ENCODE results near the gene TCTN3.

DNA sequence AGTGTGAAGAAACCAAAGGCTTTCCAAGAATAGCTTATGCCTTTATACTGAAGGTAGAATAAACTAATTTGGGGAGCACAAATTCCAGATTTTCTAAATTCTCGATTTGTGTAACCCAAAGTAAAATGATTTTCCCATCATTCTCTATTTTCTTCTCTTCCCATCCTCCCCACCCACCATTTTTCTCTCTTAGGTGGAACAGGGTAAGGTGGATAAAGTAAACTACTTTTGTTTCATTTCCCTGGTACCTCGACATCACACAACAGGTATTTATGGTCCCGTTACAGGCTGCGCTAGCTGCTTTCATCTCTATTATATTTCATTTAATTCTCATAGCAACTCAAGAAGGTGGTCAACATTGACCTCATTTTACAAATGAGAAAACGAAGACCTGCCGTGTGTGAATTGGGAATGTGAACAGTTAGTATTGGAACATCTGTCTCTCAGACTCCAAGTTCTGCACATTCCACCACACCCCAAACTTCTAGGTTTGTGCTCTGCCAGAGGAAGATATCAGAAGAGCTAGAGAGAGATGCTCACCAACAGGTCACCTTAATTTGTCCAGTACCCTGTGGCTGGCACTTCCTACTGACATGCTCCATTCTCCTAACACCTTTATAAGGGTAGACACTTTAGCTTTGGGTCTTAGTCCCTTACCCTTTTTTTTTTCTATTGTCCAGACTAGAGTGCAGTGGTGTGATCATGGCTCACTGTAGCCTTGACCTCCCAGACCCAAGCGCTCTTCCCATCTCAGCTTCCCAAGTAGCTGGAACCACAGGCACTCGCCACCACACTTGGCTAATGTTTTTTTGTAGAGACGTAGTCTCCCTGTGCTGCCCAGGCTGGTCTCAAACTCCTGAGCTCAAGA lies 38.0 kb upstream of the PDLIM1 start:
- PRO-cap, result no peak
- RRBS, result no CpG with 5 or more reads among the region's 9 CpGs

GRCh38 chr10:95362528-95363248 lies 71.9 kb upstream of the PDLIM1 start:
- PRO-cap, result no peak
- RRBS, result no CpG with 5 or more reads among the region's 6 CpGs

DNA sequence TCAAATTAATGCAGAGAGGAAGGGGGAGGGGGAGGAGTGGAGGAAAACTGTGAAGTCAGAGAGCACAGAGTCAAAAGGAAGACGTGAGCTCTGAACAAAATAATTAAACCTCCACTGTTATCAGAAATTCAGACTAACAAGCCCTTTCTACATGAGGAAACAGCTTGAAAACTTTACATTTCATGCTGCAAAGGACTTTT lies 118.7 kb upstream of the PDLIM1 start:
- PRO-cap, result no peak
- RRBS, result no CpG with 5 or more reads among the region's 1 CpG

DNA sequence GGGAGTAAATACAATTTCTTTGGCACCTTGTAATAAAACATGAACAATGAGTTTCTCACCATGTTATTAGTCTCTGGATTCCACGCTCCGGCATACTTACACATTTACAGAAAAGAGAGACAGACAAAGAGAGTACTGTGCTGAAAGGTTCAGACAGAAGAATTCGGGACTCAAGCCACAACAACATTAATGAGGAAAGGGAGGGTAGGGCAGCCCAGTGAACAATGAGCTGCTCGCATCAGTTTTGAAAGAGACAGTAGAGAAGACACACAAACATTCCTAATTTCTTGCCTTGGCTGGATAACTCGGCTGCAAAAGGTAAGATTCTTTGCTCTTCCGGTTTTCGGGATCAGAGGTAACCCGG lies 124.4 kb upstream of the PDLIM1 start:
- PRO-cap, result no peak
- RRBS, result no CpG with 5 or more reads among the region's 8 CpGs

GRCh38 chr10:95440682-95441443 lies 120.3 kb downstream of the SORBS1 start:
- PRO-cap, result no peak
- RRBS, result no CpG with 5 or more reads among the region's 5 CpGs

DNA sequence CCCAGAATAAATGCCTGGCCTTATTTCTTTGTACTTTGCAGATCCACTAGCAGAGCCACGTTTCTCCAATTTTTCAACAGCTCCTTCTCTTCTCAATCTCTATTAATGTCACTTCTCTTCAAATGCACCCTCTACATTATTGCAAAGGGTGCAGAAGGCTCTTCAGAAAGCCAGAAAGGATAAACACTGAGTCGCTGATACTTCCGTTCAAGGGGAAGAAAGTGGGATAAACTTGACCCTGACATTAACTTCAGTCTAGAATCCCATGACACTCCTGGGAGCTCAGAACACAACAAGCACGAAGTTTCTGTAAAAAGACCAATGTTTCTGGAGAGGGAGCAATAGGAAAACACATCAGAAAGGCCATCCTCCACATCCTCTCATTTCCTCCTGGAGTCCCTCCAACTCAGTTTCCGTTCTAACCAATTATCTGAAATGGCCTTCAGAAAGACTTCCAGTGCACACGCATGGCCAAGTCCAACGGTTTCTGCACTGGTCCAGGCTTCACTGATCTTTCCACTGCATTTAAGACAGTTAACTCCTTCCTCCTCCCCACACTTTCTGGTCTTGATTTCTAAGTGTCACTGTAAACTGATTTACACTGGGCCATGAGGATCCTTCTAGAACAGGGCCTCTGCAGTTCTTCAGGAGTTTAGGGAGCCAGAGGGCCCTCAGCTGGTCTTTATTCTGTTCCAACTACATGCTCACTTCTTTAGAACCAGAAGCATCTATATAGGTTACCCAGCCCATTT lies 113.4 kb downstream of the SORBS1 start:
- PRO-cap, result no peak
- RRBS, result no CpG with 5 or more reads among the region's 7 CpGs

GRCh38 chr10:95458023-95458621 lies 103.0 kb downstream of the SORBS1 start:
- PRO-cap, result no peak
- RRBS, result no CpG with 5 or more reads among the region's 3 CpGs

- PRO-cap, result no peak
- RRBS, result no CpG with 5 or more reads among the region's 2 CpGs
These were observed 97.9 kb downstream of the SORBS1 start for GRCh38 chr10:95462969-95463990.

DNA sequence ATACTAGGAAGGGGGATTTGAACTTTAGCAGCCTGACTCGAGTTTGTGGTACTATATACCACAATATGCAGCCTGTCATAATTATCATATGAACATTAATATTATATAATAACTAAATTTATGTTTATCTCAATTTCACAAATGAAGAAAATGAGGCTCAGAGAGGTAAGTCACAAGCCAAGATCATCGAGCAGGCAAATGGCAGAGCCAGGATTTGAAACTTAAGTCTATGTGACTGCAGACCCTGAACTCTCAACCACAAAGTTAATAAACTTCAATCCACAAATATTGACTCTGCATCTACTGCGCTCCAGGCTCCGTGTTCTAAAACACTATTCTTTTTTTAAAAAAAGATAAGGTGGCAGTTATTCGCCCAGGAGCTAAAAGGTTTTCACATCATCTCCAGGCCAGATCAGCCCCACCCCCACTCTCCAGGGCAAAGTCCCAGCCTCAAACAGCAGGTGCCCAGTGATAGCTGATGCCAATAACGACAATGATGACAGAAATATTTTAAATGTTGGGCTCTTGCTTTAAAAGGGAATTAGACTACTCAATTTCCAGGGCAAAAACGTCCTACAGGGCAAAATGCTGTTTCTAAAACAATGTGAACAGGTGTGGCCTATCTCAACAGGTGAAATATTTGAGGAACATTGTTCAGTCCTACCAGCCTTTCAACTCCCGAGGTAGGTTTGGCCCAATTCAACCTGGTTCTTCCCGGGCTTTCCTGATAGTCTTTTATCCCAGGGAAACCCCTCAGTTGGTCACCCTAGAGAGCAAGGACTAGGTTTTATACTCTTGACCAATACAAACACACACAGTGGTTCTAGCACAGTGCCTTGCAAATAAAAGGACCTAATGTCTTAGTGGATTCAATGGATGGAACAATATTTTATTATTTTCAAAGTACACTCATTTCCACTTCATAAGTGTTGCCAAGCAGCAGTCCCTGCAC lies 85.2 kb downstream of the SORBS1 start:
- PRO-cap, result no peak
- RRBS, result no CpG with 5 or more reads among the region's 9 CpGs

- PRO-cap, result no peak
- RRBS, result no CpG with 5 or more reads among the region's 5 CpGs
These were observed 82.3 kb downstream of the SORBS1 start for GRCh38 chr10:95478684-95479430.

- PRO-cap, result no peak
- RRBS, result no CpG with 5 or more reads among the region's 5 CpGs
These were observed 72.8 kb downstream of the SORBS1 start for GRCh38 chr10:95488424-95488706.

- PRO-cap, result no peak
- RRBS, result no CpG with 5 or more reads among the region's 6 CpGs
These were observed 18.3 kb downstream of the SORBS1 start for GRCh38 chr10:95542644-95543442.

GRCh38 chr10:95693416-95694354 lies at the start of gene TCTN3:
Gene TCTN3 (minus strand): TSS chr10:95693927.
- PRO-cap, result bidirectional peak, plus-strand start at chr10:95694219, minus-strand start at chr10:95693944
- RRBS, result 1% methylated on average over 5 of the region's 59 CpGs

DNA sequence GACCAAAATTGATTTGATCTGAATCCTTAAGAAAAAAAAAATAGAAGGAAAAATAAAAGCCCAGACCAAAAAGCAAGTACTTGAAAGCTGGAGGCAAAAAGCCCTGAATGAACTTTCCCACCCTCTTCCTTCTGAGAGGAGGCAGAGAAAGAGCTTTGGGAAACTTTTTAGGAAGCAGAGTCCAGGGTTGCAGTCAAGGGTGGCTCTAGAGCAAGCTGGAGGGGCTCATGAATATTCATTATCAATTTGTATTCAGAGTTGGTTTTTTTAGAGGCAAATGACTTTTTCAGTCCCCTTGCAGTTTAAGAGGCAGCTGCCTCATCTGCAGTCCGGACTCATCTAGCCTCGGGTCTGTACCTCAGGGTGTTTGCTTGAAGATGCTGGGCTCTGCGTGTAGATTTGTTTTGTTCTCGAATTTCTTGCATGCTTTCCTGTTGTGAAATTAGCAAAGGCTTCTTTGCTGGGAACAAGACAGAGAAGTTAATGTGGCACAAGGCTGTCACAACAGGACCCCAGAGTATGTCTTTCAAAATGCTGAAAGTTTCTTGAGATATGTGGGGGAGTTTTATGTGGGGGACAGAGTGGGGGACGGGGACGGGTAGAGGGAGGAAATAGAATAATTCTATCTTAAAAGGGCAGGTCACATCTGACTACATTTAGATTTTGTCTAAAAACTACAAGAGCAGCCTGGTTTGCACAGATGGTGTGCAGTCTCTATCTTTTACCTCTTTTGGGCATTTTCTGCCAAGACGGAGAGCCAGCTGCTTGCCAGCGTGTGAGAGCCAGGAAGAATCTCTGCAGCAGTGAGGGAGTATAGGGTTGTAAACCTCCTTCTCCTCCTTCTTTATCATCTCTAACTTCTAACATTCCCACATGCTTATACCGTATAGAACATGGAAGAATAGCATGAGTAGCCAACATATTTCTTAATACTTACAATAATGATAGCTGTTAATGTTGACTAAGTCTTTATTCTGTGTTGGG lies 589 bp downstream of the ENTPD1 start:
- PRO-cap, result no peak
- RRBS, result no CpG with 5 or more reads among the region's 9 CpGs

- PRO-cap, result no peak
These were observed 11.8 kb downstream of the ENTPD1 start for GRCh38 chr10:95767750-95768126.

- PRO-cap, result no peak
- RRBS, result no CpG with 5 or more reads among the region's 13 CpGs
These were observed 471 bp upstream of the CCNJ start for GRCh38 chr10:96042961-96043263.

DNA sequence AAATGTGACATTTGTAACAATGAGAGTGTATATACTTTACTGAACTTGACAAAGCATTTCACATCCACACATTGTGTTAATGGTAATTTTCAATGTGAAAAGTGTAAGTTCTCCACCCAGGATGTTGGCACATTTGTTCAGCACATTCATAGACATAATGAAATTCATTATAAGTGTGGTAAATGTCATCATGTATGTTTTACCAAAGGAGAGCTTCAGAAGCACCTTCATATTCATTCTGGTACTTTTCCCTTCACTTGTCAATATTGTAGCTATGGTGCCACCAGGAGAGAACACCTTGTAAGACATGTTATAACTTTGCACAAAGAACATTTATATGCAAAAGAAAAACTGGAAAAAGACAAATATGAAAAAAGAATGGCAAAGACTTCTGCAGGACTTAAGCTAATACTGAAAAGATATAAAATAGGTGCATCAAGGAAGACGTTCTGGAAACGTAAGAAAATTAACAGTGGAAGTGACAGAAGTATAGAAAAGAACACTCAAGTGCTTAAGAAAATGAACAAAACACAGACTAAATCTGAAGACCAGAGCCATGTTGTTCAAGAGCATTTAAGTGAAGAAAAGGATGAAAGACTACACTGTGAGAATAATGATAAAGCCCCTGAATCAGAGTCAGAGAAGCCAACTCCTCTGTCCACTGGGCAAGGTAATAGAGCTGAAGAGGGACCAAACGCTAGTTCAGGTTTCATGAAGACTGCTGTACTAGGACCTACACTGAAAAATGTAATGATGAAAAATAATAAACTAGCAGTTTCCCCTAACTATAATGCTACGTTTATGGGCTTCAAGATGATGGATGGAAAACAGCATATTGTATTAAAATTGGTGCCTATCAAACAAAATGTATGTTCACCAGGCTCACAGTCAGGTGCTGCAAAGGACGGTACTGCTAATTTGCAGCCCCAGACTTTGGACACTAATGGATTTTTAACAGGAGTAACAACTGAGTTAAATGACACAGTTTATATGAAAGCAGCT lies 27.1 kb downstream of the ZNF518A start:
- PRO-cap, result no peak
- RRBS, result no CpG with 5 or more reads among the region's 5 CpGs

GRCh38 chr10:96512545-96513080 lies 1.1 kb downstream of the TLL2 start:
- PRO-cap, result no peak
- RRBS, result 33% methylated on average over 10 of the region's 44 CpGs

- PRO-cap, result no peak
- RRBS, result no CpG with 5 or more reads among the region's 4 CpGs
These were observed 3.7 kb upstream of the TLL2 start for GRCh38 chr10:96517194-96517989.

DNA sequence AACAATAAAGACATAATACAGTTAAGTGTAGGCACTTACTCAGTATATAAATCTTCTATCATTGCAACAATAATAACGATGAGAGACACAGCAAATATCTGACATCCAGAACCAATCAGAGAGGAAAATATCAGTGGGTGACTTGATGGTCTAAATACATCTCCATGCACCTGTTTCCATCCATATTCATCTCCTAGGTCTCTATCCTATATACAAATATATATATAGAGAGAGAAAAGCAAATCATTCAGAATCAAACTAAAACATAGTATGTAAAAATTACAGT lies 35.7 kb downstream of the TM9SF3 start:
- PRO-cap, result no peak
- RRBS, result no CpG with 5 or more reads among the region's 1 CpG